ENCODE measurements around the genes ADGRB2 and PTP4A2.

DNA sequence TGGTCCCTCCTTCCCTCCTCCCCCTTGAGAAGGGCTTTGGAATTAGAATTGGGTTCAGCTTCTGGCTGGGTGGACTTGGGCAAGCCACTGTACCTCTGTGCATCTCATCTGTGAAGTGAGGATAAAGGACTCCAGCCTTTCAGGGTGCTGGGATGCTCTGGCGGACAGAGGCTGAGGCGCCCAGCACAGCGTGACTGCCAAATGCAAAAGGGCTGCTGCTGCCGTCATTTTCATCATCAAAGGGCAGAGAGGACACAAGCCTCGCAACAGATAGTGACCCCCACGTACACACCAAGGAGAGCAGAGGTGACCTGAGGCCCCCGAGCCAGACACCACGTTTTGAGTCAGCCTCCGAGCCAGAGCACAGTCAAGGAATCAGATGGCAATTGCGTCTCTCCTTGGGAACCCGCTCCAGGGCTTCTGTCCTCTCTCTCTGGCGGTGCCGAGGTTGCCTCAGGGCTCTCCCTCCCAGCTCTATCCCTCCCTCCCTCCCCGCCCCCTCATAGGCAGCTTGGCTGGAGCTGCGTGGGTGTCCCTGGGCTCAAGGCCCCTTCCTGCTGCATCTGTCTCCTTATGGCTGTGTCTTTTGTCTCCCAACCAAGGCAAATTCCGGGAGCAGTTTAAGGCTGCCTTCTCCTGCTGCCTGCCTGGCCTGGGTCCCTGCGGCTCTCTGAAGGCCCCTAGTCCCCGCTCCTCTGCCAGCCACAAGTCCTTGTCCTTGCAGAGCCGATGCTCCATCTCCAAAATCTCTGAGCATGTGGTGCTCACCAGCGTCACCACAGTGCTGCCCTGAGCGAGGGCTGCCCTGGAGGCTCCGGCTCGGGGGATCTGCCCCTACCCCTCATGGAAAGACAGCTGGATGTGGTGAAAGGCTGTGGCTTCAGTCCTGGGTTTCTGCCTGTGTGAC lies 9.0 kb downstream of the HCRTR1 start:
- RAMPAGE, long total RNA, result no peak
- RRBS, result no CpG with 5 or more reads among the region's 23 CpGs

DNA sequence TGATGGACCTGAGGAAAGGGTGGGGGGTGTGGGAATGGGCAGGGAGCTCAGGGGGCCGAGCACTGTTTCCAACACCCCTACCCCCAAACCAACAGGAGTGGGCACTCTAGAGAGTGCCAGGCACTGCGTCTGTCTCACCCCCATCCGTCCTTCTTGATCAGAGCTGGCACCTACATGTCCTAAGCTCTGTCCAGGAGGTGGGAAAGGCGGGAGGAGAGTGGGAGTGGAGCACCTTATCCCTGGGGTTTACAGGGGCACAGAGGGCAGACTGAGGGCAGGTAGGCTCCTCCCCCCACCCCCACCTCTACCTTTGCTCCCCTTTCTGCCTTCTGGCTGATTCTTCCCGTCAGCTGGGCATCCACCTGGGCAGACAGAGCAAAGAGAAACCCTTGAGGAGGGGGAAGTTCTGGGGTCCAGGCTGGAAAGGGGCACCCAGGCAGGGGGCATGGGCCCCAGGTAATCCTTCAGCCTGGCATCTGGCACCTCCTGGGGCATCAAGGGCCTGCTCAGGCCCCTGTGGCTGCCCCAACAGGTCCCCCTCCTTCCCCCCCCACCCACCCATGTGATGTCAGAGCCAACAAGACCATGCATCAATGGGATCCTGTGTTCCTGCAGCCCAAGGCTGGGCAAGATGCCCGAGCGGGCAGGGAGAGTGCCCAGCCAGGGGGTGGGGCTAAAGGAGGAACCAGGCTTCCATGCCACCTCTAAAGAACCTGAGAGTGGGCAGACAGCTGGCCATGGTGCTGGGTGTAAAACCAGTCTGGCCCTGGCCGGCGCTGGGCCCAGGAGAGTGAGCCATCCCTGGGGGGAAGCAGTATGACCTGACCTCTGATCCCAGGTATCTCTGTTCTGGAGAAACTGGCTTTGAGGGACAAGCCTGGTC lies 7.8 kb downstream of the COL16A1 start:
- RAMPAGE, long total RNA, result no peak
- RRBS, result no CpG with 5 or more reads among the region's 9 CpGs

DNA sequence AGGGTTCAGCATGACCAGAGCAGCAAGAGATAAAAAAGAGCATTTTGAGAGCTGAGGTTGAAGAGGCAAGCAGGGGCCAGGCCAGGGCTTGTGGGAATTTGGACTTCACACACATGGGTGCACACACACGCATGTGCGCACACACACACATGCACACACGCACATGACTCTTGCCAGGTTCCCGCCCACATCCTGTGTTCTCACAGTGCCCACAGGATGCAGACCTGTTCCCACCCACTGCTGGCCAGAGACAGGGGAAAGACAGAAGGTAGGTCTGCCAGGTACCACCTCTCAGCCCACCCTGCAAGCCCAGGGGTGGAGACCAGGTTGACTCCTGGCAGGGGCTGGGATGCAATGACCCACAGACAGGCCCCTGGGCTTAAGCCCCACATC lies 4.5 kb downstream of the COL16A1 start:
- RAMPAGE, long total RNA, result no peak
- RRBS, result no CpG with 5 or more reads among the region's 4 CpGs

GRCh38 chr1:31746623-31747091 lies 17.5 kb downstream of the ADGRB2 start:
- RAMPAGE, long total RNA, result no peak
- RRBS, result no CpG with 5 or more reads among the region's 9 CpGs

DNA sequence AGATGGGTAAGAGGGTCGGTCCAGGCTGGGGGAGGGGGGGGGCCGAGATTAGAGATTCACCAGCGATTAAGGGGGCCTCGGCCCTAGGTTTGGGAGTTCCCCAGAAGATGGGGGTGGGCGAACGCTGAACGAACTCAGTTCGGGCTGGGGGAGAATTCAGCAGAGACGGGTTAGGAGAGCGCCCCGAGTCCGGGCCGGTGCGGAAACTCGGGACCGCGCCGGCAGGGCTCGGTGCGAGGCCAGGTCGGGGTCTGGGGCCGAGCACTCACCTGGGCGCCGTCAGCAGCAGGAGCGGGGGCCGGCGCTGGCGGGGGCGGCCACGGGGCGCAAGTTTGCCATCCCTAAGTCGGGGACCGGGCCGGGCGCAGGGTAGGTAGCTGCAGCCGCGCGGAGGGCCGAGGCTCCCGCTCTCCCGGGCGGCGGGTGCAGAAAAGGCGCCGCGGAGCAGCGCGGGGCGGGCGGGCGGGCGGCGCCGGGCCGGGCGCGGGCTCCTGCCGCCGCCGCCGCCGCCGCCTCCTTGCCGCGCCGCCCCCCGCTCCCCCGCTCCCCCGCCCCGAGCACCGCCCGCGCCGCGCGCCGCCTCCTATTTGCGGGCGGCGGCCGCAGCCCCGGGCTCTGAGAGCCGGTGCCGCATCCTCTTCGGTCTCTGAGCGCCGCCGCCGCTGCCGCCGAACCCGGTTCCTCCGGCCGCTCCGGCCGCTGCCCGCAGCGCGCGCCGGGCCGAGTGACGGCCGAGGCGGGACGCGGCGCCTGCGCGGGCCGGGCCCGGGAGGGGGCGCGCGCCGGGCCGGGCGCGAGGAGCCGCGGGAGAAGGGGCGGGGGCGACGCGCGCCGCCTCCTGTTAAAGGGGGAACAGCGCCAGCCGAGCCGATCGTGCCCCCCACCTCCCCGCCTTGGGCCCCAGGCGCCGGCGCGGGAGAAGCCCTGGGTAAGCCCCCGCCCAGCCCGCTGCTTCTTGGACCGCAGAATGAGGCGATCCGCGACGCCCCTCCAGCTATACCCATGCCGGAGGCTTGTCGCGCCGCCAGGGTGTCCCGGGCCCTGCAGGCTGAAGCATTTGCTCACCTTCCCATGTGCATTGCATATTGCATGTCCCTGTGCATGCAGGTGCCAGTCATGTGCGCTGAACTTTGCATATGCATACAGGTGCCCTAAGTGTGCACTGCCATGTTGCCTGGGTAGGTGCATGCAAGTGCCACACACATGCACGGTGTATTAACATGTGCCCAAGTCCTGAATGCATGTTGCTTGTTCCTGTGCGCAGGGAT lies at the start of gene ADGRB2:
Gene ADGRB2, minus strand, starts transcription at position 726 of the 1,268 bp plus-strand sequence.
- RAMPAGE, long total RNA, result no peak
- RRBS, result 2% methylated on average over 62 of the region's 151 CpGs

DNA sequence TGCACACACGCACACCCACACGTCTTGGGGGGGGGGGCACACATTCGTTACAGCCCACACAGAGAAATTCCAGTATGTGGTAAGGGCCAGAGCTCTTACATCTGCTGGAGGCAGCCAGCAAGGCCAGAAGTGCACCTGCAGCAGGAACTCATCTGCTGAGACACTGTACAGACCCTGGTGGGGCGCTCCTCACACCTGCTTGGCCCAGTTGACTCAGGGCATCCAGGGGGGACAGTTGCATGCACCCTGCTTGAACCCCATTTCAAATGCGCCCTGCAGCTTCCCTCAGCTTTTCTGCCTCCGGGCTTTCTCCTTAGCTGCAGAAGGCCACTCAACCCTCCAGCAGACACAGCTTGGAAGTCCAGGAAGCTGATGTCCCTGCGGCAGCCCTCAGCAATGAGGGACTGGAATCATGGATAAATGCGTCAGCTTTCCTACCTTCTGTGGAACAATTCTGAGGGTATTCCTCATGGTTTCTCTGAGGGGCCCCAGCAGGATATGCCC lies 32.9 kb upstream of the SPOCD1 start:
- RAMPAGE, long total RNA, result no peak
- RRBS, result no CpG with 5 or more reads among the region's 8 CpGs

- RAMPAGE, long total RNA, result no peak
- RRBS, result no CpG with 5 or more reads among the region's 3 CpGs
These were observed 57.0 kb downstream of the PTP4A2 start for GRCh38 chr1:31881109-31881606.

DNA sequence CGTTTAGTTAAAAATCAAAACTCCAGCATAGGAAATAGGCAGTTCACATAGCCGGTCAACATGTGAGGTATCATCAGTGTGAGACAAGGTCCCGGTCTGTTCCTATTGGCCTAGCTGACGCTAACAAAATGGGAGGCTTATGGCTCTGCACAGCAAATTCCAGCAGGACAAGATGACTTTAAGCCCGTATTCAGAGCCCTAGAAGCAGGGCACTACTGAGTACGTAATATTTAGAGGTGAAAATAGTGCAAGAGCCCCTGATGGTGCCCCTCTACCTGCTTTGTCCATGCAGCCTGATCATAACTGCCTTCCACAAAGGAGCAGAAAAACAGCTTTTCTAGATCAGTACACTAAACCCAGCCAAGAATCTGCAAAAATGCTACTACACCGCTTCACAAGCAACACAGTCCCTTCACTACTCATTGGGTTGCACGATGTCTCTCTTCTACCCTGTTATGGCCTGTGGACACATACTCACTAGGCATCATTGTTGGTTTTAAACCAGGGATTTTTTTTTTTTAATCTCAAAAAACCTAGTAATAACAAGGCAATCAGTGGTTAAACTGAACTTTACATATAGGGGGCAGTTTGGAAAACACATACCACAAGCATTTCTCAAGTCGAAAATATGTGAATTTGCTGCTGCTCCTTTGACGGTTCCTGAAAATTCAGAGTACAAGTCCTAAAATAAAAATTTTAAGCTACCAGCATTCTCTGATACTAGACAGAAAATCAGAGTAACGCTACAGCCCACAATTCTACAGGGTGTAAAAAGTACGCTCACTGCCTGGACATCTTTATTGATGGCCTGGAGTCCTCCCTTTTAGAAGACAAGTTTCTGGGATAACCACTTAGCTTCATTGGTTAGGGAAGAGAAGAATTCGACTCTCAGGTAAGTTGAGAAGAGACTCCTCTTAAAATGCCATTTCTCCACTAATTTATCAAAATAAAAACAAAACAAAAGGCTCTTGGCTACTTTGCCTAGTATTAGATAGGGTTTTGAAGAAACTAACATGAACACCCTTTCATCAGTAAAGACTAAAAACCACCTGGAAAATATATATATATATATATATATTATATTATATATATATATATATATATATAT lies 30.8 kb downstream of the PTP4A2 start:
- RAMPAGE, long total RNA, result no peak
- RRBS, result no CpG with 5 or more reads among the region's 13 CpGs

GRCh38 chr1:31937990-31938479 lies at the start of gene PTP4A2:
TSS of gene PTP4A2 (minus strand) at chr1:31938368.
- RAMPAGE, long total RNA, result no peak
- RRBS, result 1% methylated on average over 28 of the region's 83 CpGs

DNA sequence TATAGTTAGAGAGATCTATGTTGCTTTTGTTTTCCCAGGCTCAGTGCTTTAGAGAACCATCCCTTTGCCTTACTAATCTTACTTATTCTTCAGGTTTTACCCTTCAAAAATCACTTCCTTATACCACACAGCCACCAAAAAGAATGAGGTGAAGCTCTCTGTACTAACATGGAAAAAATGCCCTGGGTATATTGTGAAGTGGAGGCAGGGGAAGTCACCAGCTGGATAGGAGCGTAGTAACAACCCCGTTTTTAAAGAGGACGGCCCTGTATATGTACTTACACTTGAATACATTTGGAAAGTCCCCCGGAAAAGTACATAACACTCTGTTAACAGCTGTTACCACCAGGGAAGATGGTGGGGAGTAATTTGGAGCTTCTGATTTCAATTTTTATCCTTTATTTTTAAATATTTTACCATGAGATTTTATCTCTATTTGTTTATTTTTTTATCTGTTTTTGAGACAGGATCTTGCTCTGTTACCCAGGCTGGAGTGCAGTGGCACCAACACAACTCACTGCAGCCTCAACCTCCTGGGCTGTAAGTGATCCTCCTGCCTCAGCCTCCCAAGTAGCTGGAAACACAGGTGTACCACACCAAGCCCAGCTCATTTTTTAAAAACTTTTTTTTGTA lies 28.2 kb upstream of the KHDRBS1 start:
- RAMPAGE, long total RNA, result no peak
- RRBS, result no CpG with 5 or more reads among the region's 4 CpGs

- RAMPAGE, long total RNA, result no peak
- RRBS, result no CpG with 5 or more reads among the region's 5 CpGs
These were observed 23.0 kb downstream of the KHDRBS1 start for GRCh38 chr1:32036687-32037072.

DNA sequence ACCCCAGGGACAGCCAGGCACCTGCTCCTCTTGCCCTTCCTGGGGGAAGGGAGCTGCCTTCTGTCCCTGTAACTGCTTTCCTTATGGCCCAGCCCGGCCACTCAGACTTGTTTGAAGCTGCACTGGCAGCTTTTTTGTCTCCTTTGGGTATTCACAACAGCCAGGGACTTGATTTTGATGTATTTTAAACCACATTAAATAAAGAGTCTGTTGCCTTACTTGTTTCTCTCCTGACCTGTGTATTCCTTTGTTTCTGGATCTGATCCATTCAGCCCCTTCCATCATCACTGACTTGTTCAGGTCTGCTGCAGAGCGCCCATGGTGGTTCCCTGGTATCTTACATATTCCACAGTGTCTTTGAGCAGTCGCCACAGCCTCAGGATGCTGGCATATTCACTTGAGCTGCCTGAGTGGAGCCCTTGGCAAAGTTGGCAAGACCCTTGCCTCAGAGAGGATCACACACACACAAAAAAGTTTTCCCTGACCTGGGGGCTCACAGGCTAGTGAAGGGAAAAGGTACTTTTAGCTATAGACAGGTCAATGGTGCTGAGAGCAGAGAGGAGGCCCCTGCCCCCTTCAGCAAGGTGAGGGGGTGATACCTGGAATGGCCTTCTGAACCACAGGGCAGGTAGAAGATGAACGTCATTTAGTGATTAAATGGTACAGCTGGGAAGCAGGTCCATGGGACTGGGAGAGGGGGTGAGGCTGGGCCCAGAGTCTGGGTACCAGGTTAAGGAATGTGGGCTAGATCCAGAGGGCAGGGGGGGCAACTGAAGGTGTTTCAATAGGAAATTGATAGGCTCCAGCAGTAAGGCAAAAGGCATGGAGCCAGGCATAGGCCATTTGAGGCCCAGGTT lies 2.1 kb upstream of the CCDC28B start:
- RAMPAGE, long total RNA, result no peak
- RRBS, result no CpG with 5 or more reads among the region's 4 CpGs

GRCh38 chr1:32447891-32448388 lies 16.9 kb upstream of the ZBTB8B start:
- RAMPAGE, long total RNA, result no peak
- RRBS, result no CpG with 5 or more reads among the region's 13 CpGs

- RAMPAGE, long total RNA, result no peak
- RRBS, result no CpG with 5 or more reads among the region's 6 CpGs
These were observed 17.3 kb downstream of the SYNC start for GRCh38 chr1:32684969-32685920.

DNA sequence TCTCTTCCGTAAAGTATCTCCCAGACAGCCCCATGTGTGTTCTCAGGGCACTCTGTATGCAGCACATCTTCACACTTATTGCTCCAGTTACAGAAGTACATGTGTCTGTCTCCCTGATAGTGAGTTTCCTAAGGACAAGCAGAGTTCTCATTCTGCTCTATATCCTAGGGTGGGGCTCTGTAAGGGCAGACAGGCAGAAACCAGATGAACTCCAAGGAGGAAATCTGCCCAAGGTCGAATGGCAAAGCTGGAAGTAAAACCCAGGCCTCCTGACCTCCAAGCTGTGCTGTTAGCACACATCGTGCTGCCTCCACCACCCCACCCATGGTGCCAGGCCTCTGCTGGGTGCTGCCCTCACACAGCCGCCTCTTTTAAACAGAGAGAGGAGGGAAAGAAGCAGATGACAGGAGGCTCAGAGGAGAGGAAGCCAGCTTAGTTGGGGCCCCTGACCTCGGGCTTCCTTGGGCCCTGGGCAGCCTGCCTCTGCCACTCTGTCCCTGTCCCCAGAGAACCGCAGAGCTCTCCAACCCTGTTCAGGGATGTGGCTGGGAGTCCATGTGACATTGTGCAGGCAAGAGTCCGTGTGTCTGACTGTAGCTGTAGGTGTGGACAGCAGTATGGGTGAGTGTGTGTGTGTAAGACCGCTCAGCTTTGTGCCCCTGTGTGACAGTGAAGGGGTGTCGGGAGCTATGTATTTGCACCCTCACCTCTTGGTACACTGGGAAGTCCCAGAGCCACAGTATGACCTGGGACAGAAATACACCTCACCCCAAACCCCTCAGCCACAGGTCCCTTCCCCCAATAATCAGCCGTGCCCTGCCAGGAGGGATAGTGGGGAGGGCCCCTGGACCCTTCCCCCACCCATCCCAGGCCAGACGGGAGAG lies 1.1 kb downstream of the SYNC start:
- RAMPAGE, long total RNA, result no peak
- RRBS, result no CpG with 5 or more reads among the region's 11 CpGs

GRCh38 chr1:32703424-32703815 lies 850 bp upstream of the SYNC start:
- RAMPAGE, long total RNA, result no peak
- RRBS, result no CpG with 5 or more reads among the region's 8 CpGs

DNA sequence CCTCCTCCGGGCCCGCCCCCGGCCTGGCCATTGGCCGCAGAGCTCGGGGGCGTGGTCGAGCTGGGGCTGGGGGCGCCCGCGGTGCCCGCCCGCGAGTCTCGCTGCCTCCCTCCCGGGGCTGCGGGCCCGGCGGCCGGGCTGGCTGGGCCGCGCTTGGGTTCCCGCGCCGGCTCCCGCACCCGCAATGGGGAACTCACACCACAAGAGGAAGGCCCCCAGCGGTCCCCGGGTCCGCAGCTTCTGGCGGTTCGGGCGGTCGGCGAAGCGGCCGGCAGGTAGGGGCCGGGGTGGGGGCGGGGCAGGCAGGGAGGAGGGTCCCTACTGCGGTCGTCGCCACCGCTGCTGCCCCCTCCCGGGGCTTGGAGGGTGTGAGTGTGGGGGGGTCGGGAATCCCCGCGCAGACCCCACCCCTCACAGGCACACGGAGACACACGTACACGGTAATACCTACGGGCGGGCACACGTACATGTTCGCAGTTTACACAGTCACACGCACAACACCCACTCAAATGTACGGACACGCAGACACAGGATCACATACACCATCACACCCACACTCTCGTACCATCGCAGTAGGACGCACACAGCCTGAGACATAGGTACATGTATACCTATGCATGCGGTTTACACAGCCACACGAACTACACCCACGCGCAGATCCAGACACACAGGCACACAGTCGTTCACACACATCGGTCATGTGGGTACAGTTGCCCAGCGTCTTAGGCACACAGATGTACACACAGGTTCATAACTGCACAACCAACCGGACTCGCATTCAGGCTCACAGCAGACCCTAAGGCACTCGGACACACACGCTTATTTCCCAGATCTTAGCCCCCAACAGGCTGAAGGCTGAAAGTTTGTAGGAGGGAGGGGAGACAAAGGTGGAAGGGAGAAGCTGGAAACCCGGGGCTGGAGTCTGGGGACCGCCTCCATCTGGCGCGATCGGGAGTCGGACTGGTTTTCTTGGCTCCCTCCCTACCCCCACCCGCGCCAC lies 12.6 kb downstream of the KIAA1522 start:
- RAMPAGE, long total RNA, result no peak
- RRBS, result 4% methylated on average over 32 of the region's 78 CpGs

DNA sequence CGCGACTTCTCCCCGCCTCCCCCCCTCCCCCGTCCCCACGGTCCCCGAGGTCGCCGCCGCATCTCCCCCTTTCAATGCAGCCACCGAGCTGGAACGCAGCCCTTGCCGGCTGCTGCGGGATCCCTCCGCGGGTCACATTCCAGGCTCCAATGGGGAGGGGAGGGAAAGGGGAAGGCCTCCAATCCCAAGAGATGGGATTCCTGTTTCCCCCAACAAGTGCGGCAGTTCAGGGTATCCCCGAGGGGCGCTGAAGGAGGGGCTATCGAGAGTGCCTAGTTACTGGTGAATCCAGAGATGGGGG lies 13.2 kb downstream of the KIAA1522 start:
- RAMPAGE, long total RNA, result no peak
- RRBS, result no CpG with 5 or more reads among the region's 19 CpGs

- RAMPAGE, long total RNA, result no peak
- RRBS, result no CpG with 5 or more reads among the region's 5 CpGs
These were observed 23.3 kb downstream of the KIAA1522 start for GRCh38 chr1:32764756-32765425.

- RAMPAGE, long total RNA, result no peak
- RRBS, result no CpG with 5 or more reads among the region's 3 CpGs
These were observed 18.1 kb downstream of the YARS1 start for GRCh38 chr1:32798996-32799529.